Penis (tissue), 1 donor: ENCODE measurements around a stretch of chr5.

- PRO-cap: no peak
Measured at GRCh38 chr5:171899676-171900464, 106.6 kb downstream of the FBXW11 start.

DNA sequence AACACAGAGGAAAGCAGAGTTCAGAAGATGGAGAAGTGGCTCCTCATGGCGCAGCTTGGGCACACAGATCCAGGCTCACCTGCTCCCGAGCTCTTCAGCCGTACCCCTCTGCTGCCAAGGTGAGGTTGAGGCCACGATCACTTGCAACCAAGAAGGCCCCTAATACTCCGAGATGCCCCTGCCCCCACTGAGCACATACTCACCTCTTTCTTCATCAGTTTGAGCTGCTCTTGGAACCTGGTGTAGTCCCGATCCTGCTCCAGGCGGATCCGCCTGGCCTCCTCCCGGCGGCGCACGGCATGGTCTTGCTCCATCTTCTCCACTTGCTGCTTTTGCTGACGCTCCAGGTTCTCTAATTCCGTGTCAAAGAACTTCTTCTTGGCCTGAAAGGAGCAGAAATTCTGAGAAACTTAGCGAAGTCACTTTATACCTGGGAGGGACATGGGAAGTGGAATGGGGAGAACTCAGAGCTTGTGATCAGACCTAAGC lies 75.7 kb upstream of the FBXW11 start:
- PRO-cap: no peak

- PRO-cap: no peak
Measured at GRCh38 chr5:172100585-172101166, 87.3 kb downstream of the STK10 start.

- PRO-cap: no peak
Measured at GRCh38 chr5:172147576-172148374, 40.2 kb downstream of the STK10 start.

- PRO-cap: no peak
Measured at GRCh38 chr5:172168160-172169345, 19.5 kb downstream of the STK10 start.

DNA sequence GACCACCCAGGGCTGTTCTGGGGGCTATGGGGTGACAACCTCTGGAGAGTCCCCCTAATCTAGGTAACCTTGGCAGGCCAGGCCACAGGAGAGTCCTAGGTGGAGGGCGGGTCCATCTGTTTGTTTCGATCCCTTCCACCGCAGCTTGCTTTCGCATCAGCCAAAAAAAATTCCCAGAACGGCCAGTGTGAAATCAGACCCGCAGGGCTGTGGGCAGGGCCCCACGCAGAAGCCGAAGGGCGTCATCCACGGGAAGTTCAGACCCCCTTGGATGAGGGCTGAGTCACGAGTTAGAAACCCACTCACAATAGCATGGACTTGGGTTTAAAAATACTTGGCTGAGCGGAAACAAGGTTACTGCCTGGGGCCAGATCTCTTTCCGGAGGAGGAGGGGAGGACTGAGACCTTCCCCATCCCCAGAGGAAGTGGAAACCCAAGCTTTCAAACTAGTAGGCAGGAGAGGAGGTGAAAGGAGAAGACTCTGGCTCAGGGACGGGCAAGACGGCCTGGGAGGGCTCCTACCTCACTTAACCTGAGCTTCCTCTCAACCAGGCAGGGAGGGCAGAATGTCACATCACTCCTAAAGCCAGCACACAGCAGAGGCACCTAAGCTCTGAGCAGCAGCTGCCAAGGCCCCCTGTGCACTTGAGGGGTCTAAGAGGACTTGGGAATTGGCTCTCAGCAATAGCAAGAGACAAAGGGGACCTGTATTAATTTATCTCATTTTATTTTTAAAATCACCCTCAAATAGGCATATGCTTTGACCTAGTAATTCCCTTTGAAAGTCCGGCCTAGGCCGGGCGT lies 8.4 kb downstream of the STK10 start:
- PRO-cap: bidirectional peak, plus-strand start at position 473 of the sequence, minus-strand start at position 158 of the sequence

DNA sequence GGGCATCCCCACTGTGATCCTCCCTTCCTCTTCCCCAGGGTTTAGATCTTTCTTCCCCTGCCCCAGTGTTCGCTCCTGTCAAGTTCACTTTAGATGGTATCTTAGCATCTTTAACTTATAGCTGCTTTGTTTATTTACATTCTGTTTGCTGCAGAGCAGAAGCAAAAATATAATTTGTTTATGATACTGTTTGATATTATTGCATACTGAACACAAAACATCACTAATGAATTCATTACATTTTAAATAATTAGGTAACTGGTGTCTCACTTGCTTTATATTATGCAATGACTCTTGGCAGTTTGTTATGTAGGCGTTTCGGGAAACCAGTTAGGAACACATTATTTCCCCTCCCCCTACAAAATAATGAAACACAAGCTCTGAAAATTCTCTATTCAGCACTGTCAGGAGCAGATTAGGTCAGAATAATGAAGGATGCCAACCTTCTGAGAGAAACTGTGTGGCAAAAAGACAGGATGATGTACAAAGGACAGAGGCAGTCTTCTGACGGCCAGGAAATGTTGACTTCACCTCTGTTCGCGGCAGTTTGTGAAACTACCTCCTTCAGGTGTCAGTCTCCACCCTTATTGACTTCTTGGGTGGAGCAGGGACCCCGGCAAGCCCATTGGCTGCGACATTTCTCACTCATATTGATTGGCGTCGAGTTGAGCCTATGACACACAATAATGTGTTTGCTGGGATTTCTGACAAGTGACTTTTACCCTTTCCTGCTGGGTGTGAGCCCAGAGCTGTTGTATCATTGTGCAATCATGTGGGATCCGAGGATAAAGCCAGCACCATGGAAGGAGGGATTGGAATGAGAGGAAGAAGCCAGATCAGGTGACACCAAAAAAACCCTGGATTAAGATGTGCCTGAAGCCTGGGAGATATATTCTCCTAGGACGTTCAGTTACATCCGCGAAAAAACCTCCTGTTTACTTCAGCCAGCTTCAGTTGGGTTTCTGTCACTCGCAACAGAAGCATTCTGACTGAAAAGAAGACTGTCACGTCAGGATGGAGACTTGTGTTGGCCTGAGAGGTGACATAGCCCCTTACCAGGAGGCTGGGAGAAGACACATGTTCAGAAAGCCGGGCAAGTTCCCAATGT lies 33.9 kb downstream of the SH3PXD2B start:
- PRO-cap: bidirectional peak, plus-strand start at position 815 of the sequence, minus-strand start at position 551 of the sequence

GRCh38 chr5:172440956-172441526 lies 13.3 kb downstream of the SH3PXD2B start:
- PRO-cap: no peak

DNA sequence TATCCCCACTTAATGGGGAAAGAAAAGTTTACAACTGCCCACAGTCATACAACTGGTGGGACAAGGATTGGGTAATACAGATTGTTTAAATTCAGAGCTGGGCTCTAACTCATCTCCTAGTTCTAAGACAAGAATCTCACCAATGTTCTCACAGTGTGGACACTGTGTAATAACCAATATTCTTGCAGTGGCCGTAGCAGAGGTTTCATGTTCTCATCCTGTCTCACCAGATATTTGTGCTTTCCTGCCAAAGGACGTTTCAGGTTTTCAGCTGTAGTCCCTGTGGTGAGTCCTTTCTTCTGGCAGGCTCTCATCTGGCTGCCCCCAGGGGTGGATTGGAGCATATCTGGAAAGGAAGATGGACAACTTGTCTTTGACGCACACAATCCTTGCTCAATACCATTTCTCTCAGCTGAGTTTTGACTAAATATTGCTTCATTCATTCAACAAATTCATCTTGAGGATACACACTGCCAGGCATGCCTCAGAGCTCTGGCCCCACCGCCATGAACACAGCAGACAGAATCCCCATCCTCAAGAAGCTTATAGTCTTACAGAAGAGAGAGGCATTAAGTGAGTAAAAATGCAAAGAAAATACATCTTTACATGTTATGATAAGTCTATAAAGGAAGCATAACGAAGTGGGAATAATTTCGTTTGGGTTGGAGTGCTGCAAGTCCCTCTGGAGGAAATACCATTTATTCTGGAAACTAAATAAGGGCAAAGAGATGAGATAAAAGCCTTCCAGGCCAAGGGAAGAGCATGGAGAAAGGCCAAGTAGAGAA lies 33.8 kb upstream of the NEURL1B start:
- PRO-cap: no peak

- PRO-cap: no peak
Measured at GRCh38 chr5:172641519-172642515, 754 bp downstream of the NEURL1B start.

DNA sequence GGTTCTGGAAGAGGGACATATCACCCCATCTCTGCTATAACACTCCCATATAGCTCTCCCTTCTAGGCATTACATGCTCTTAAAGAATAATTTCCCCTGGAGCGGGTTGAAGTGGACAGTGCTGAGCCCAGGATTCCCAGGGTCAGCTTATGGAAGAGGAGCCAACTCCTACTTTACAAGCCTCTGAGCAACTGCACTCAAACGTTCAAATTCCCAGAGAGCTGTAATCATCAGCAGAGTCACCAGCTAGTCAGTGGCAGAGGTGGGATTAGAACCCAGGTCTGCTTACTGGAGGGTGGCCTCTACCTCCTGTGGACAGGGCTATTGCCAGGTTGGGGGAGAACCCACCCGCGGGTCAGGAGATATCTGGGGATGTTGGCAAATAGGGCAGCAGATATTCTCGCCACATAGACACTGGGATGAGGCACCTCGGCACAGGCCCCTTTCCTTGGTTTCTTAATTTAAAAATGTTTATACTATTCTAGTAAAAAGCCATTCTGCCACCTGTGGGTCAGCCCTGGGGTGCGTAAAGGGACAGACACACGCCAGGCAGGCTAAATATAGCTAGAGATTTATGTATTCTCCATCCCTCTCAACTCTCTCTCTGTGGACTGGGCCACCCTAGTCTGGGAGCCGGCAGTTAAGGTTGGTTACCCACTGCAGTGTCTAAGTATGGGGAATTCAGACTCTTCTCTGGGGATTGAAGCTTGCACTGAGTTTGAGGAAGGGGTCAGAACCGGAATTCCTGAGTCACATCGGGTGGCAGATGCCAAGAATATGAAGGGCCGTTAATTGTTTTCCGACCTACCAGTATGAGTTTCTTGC lies 1.7 kb downstream of the NEURL1B start:
- PRO-cap: no peak

DNA sequence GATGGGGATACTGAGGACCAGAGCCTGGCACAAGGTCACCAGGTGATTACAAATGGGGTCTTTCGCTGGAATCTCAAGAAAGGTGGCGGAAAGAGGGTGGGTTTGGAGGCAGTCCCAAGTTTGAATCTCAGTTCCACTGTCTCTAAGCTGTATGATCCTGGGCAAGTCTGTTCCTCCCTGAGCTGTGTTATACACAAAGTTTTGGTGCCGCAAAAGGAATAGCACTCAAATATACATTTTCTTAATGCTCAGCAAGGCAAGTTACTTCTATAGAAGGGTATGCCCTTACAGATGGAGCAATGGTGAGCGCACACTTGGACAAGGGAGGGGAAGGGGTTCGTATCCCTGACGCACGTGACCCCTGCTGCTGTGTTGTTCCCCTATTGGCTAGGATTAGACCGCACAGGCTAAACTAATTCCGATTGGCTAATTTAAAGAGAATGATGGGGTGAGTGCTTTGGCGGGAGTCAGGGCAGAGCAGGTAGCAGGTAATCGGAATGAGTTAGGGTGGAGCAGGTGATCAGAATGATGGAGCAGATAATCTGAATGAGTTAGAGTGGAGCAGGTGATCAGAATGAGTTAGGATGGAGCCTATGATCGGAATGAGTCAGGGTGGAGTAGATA lies 9.5 kb downstream of the NEURL1B start:
- PRO-cap: no peak

- PRO-cap: no peak
Measured at GRCh38 chr5:172683793-172684424, 42.8 kb downstream of the NEURL1B start.

DNA sequence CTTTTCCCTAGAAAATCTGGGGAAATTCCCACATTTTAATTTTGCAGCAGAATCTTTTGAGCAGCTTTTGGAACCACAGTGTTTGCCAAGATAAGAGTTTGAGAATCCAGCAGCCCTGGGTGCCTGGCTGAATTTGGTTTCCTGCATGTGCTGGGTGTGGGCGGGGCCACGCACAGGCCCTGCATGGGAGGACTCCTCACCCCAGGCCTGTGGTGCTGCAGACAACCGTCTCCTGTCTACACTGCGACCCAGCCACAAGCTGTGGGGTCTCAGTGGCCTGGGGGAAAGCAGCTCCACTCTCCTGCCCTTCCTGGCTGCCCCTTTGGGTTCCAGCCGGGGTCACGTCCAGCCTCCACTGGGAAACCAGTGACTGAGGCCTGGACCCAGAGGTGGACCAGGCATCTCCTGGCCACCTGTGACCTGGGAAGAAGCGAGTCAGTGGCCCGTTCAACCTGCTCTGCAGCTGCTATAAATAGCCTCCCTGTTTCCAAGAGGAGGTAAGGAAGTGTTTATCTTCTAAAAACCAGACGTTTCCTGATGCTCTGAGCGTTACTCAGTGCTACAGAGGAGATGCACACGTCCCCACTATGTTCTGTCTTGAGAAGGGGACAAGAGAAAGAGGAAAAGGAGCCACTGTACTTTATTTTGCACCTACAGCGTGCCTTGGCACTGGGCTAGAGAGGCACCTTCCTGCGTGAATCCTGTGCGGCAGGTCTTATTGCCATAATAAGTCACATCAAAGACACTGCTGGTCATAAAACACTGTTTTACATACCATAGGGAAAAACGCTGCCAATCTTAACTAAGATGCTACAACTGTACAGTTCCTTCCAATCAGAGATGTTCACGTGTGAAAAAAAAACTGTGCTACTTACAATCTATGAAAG lies 47.9 kb downstream of the NEURL1B start:
- PRO-cap: no peak

GRCh38 chr5:172744125-172744572 lies 26.8 kb downstream of the DUSP1 start:
- PRO-cap: no peak

GRCh38 chr5:172764865-172765977 lies 5.8 kb downstream of the DUSP1 start:
- PRO-cap: unidirectional peak, minus-strand start at chr5:172765229; bidirectional peak, plus-strand start at chr5:172765661, minus-strand start at chr5:172765301

GRCh38 chr5:172867325-172867793 lies 33.3 kb downstream of the ERGIC1 start:
- PRO-cap: no peak

GRCh38 chr5:172885398-172886111 lies 51.5 kb downstream of the ERGIC1 start:
- PRO-cap: no peak

DNA sequence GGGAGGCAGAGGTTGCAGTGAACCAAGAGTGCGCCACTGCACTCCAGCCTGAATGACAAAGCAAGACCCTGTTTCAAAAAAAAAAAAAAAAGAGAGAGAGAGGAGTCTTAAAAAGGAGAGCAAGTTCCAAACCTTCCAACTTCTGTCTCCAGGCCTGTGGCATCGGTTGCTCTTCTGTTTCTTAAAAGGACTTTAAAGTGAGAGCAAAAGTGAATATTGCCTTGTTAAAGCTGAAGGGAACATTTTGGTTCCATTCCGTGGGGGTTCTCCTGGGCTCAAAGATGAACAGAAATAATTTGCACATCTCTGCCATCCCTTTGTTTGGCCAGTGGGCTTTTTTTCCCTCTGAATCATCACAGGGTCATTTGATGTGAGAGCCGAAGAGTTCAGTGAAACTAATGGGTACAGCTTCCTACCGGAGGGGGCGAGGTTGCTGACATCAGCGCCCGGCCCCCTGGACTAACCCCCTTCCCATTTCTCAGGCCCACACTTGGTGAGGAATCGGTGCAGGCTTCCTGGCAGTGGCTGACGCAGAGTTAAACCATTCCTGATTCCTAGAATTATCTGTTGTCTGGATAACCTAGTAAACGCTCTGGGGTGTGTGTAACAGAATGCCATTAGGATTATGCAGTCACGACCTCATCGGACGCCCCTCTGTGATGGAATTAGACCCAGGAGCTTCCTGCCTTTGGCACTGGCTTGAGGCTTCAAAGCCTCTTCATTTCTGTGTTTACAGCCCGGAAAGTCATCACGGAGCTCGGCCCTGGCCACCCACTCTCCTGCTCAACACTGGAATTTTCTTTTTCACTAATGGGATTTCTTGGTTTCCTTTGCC lies 61.7 kb upstream of the RPL26L1 start:
- PRO-cap: no peak

DNA sequence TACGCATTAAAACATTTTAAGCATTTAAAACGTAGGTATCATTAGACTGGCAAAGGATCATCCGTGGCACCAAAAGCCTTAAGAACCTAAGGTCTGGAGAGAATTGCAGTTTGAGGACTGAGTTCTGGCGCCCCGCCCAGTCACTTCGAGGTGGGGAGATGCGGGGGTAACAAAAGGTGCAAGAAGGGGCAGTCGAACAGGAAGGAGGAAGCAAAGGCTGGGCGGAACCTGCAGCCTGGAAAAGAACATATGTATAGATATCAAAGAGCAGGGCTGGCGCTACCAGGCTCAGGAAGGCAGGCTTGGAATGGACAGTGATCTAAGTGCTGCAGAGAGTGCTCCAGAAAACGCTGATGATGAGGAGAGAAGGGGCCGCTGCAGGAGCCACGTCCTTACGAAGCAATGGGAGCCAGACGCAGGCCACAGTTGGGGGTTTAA lies 40.9 kb upstream of the RPL26L1 start:
- PRO-cap: no peak